AG09319 (cell line): ENCODE measurements around a stretch of chr17.

- RRBS = no CpG with 5 or more reads among the region's 16 CpGs
Measured at GRCh38 chr17:77394336-77395275, 113.3 kb downstream of the SEPTIN9 start.

GRCh38 chr17:77424866-77425750, 143.8 kb downstream of the SEPTIN9 start:
- RRBS = 6% methylated on average over 6 of the region's 24 CpGs

DNA sequence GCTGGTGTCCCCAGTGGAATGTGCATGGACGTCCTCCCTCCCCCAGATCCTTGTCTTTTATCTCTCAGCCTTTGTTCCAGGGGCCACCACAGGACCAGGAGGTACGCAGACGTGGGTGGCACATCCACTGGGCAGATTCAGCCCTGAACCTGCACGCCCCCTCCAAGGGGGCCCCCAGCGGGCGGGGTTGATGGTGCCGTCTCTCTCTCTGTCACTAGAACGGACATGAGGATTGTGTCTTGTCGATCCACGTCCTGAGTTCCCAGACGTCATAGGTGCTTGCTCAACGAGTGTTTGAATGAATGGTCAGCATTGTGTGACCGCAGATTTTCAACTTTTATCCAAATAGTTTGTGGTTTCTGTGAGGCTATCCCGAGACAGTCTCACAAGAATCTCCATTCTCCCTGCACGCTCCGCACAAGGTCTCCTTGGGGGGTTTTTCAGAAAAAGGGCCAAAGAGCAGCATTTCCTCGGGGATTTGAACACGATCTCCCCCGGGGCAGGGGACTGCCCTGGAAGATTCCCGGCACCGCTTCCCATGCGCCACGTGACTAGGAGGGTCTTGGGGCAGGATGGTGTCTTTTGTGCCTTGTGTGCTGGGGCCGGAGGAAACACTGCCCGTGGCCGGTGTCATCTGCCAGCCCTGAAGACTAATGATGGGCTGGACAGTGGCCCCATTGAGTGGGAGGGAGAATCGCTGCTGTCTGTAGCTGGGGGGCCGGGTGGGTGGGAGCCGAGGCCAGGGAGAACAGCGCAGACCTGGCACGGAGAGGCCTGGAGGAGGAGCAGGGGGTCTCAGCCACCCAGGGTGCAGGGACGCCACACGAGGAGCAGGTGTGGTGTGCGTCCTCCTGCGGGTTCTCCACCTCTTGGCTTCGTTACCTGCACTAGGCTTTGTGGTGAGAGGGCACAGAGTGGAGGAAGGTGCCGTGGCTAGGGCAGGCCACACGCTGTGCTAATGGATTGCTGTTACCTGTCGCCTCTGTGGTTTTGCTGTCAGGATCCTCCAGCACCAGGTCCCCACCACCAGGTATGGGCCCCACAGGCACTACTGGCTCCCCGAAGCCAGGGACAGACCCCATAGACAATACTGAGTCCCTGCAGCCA, 174.5 kb downstream of the SEPTIN9 start:
- RRBS = 92% methylated on average over 7 of the region's 40 CpGs

GRCh38 chr17:77526849-77527291, 245.6 kb downstream of the SEPTIN9 start:
- RRBS = no CpG with 5 or more reads among the region's 15 CpGs

DNA sequence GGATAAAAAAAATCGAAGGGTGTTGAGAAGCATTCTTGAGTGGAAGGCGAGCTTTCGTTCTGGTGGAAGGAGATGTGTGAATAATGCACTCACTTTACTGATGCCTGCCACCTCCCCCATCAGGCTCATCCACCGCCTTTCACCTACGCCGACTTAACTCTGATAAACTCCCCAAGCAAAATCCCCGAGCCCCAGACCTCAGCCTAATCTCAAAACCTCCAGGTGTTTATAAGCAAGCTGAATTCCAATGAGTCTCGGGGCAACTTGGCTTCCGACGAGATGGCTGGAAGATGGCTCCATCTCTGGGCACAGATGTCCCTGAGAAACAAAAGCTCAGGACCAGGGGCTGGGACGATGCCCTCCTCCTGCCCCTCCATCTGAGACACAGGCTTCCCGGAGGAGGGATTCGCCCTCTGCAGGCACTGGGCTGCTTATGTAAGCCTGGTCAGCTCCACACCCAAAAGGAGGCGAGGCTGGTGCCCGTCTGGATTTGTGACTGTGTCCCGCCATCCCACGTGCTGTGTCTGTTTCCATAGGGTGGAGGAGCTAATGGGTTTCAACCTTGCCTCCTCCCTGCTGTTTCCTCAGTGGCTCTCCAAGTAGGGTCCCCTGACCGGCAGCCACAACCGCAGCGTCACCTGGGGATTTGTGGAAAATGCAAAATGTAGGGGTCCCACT, 290.9 kb downstream of the SEPTIN9 start:
- RRBS = no CpG with 5 or more reads among the region's 20 CpGs

GRCh38 chr17:77610918-77611386, 329.7 kb downstream of the SEPTIN9 start:
- RRBS = no CpG with 5 or more reads among the region's 9 CpGs

GRCh38 chr17:77666793-77667629, 291.5 kb upstream of the TNRC6C start:
- RRBS = no CpG with 5 or more reads among the region's 8 CpGs

DNA sequence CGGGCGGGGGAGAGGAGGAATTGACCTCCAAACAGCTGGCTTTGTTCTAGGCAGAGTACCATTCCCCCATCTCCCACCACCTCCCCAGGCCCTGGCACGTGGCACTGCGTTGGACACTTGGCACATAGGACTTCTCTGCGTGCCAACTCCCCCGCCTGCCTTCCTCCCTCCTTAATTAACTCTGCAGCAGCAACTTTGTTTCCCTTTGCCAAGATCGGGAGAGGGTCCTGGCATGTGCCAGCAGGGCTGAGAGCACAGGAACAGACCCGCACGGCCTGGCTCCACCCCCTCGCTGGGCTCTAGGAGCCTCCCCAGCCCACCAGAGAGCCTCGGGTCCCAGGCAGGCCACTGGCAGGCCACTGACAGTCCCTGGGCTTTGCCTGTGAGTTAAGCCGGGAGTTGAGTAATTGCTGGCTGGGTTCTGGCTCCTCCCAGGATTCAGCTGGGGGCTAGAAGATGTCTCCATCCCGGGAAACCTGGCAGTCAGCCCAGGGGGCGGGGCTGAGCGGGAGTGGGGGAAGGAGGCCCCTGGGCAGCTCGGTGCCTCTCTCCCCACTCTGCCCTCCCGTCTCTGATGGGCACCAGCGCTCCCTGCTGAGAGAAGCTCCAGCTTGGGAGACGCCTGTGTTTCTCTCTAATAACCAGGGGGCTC, 224.0 kb upstream of the TNRC6C start:
- RRBS = 3% methylated on average over 2 of the region's 19 CpGs

DNA sequence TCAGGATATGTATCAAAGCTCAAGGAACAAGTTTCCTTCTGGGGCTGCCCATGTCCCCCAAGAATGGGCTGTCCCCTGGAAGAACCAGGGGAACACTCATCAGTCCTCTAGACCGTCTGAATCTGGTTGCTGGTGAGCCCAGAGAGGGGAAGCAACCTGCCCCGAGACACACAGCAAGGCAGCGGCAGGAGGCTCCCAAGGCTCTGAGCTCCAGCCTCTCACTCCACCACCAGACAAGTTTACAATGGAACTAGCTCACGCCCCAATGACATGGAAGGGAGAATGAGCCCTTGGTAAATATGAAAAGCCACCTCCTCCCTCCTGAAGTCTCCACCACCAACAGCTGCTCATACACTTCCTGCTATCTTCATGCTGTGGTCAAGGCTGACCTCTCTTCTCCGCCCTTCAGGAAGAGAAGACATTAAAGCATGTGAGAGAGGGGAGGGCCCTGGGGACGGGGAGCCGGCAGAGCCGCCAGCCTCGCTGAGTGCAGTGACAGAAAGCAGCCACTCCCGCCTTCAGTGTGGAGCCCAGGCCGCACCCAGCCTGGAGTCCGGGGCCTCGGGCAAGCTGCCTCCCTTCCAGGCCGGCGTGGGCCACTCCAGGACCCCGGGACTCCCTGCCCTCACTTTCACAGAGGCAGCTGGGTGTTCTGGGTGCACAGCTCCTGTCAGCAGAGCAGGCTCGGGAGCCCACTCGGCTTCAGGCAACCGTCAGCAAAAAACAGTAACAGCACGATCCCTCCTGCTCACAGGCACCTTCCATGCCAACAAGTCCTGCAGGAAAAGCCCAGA, 94.8 kb upstream of the TNRC6C start:
- RRBS = 14% methylated on average over 5 of the region's 20 CpGs

DNA sequence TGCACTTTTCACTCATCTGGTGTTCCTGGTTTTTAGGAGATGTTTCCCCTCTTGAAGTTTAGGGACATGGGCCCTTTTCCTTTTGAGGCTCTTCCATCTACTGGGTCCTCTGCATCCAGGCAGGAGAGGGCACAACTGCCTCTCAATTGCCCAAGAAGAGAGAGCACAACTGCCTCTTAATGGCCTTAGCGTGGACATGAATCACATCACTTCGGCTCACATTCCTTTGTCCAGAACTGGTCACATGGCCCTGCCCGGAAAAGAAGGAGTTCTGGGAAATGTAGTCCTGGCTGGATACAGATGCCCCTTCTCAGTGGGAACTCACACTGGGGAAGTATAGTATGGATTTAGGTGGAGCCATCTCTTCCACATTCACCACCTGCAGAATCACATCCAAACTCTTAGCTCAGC, 9.7 kb upstream of the TNRC6C start:
- RRBS = no CpG with 5 or more reads among the region's 3 CpGs

DNA sequence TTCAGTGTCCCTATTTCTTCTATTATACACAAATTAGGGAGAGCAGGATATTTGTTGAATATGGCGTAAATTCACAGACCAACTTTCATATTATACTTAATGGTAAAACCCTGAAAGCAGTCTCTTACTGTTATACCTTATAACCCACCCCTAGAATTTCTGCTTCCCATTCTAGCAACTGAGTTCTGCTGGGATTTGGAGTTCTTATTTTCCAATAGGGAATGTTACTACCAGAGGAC, 24.4 kb downstream of the TNRC6C start:
- RRBS = no CpG with 5 or more reads among the region's 1 CpG

DNA sequence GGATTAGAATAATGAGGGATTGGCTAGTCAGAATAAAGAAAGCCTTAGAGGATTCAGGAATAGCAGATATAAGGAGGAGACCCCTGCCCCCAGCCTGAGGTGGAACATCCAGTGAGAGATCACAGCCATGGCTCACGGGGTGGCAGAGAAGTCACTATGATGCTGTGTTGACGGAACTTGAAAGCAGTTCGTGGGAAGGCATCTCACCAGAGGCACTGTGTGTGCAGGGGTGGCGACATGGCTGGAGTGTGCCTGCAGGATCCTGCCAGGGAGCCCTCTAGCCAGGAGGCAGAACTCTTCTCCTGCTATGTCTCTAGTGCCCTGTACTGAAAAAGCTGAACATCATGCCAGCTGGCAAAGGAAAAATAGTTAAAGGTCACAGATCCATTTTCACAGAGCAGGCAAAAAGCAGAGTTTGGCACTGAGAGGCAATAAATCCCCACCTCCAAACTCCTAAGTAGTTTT, 36.6 kb downstream of the TNRC6C start:
- RRBS = no CpG with 5 or more reads among the region's 4 CpGs

DNA sequence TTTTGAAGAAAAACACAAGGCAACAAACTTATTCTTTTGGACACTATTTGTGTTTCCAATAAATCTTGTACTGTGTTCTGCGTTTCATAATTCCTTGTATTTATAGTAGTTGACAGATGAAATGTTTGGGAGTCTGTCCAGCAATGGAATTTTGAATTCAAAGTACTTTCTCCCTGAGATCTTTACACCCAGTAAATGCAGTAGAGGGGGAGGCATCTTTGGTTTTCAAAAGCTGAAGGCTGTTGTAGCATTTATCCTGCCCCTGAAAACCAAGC, 82.9 kb downstream of the TNRC6C start:
- RRBS = no CpG with 5 or more reads among the region's 1 CpG

- RRBS = no CpG with 5 or more reads among the region's 15 CpGs
Measured at GRCh38 chr17:78198825-78199415, 11.8 kb downstream of the AFMID start.

GRCh38 chr17:78241627-78241915, 10.1 kb downstream of the TMEM235 start:
- RRBS = no CpG with 5 or more reads among the region's 3 CpGs

GRCh38 chr17:78324152-78325113, 35.4 kb downstream of the SOCS3 start:
- RRBS = 2% methylated on average over 5 of the region's 22 CpGs

- RRBS = no CpG with 5 or more reads among the region's 20 CpGs
Measured at GRCh38 chr17:78325114-78325766, 34.6 kb downstream of the SOCS3 start.

- RRBS = no CpG with 5 or more reads among the region's 20 CpGs
Measured at GRCh38 chr17:78351382-78352158, 8.3 kb downstream of the SOCS3 start.

GRCh38 chr17:78365245-78366177, 5.6 kb upstream of the SOCS3 start:
- RRBS = 15% methylated on average over 3 of the region's 22 CpGs

GRCh38 chr17:78652919-78653493, 75.8 kb upstream of the DNAH17 start:
- RRBS = no CpG with 5 or more reads among the region's 13 CpGs